Thoracic aorta (tissue), 1 donor: ENCODE results near the gene MICOS10.

GRCh38 chr1:19087414-19088179 lies 122.5 kb downstream of the UBR4 start:
- RAMPAGE, long total RNA, result no peak

- RAMPAGE, long total RNA, result no peak
Observed at GRCh38 chr1:19092509-19093244, 117.4 kb downstream of the UBR4 start.

DNA sequence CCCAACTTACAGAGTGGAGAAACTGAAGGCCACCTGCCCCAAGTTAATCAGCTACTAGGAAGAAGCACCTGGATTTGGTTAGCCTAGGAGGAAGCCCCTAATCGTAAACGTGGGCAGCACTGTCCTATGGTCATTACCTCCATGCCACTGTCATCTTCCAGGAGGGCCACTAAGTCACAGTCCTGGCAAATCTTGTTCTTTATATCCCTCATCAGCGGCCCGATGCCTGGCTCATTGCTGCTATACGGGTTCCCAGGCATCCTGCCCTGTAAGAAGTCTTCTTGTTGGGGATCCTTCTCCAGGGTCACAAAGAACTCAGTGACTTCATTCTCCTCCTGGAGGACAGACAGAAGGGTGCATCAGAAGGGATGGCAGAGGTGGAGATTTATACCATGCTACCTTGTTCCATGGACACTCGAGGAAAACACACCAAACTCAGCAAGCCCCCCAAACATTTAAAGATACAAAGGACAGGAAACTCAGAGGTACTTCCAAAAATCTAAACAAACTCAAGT lies 109.8 kb downstream of the UBR4 start:
- RAMPAGE, long total RNA, result no peak

DNA sequence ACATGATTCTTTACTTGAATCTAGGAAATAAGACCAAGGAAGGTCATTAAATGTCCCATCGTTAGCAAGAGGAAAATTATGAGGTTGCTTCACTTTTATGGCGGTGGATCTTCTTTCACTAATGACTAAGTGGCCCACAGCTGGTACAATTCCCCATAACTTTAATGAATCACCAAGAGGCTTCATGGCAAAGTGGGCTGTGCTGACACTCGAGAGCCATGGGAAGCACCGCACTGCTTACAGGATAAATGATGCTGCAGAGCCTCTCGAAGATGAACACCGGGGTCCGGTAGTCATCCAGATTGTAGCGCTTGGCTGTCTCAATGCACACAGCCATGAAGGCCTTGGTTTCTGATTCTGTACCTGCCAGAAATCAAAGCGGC lies 108.8 kb downstream of the UBR4 start:
- RAMPAGE, long total RNA, result no peak

- RAMPAGE, long total RNA, result no peak
Observed at GRCh38 chr1:19122485-19123208, 87.4 kb downstream of the UBR4 start.

DNA sequence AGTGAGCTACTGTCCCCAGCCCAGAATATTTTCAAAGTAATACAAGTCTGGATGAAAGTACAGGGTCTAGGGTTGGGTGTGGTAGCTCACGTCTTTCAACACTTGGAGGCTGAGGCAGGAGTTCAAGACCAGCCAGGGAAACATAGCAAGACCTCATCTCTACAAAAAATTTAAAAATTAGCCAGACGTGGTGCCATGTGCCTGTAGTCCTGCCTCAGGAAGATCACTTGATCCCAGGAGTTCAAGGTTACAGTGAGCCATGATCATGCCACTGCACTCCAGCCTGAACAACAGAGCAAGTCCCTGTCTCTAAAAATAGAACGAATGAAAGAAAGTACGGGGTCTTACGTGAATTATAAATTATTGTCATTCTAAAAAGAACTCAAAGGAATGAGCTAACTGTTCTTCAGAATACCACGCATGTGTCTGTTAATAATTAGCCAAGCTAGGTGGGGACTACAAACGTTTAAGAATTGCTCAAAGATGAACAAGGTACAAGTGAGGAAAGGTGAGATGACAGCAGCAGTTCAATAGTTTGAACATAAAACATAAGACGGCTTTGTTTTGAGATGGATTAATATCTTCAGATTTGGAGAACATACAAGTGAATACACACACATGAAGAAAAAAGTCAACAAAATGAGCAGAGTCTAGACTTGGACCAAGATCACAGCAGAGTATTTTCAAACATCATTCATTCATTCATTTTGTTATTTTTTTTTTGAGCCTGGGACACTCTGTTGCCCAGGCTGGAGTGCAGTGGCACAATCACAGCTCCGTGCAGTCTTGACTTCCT lies 79.7 kb downstream of the UBR4 start:
- RAMPAGE, long total RNA, result no peak

DNA sequence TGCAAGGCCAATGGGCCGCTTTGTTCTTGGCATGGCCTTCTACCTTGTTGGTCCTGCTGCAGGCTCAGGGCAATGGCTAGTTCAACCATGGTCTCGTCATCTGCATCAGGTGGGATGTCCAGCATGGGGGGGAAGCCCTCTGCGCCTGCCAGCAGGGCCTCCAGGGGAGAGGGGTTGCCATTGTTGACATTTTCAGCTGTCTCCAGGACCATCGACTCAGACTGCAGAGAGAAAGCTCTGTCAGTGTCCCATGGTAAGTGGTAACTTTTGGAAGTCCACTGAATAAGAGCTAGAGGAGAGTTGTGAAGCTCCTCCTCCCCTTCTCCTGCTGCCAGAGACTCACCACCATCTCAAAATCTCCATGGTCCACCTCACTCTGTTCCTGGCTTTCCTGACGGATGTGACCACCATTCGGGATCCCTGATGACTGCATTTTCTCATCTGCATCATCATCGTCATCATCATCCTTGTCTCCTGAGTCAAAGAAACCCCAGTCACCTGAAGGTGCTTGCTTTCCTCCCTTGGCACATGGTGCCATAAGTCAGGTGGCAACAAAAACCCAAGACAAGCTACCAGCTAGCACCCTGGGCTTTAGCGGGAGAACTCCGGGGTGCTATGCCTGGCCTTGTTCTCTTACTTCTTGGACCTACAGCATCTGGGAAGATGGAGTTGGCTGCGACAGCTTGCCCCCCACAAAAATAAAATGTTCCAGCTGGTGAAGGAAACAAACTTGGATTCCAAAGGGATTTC lies 68.6 kb downstream of the UBR4 start:
- RAMPAGE, long total RNA, result no peak

- RAMPAGE, long total RNA, result no peak
Observed at GRCh38 chr1:19260003-19261217, 8.8 kb downstream of the MRTO4 start.

DNA sequence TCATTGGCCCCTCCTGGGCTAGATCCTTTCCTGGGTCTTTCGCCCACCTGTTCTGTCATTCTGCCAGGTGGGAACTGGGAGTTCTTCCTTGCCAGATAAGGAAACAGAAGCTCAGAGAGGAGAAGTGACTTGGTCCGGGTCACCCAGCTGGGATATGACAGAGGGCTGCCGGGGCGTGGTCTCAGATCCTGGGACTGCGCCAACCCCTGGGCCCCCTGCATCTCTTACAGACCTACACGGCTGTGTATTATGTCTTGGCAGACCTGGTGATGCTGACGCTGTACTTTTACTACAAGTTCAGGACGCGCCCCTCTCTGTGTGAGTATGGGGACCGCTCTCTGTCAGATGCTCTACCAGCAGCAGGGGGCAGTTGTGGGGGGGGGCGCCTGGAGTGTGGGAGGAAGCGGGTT lies 13.1 kb downstream of the SLC66A1 start:
- RAMPAGE, long total RNA, result no peak

GRCh38 chr1:19336207-19337240 lies 24.4 kb downstream of the SLC66A1 start:
- RAMPAGE, long total RNA, result no peak

DNA sequence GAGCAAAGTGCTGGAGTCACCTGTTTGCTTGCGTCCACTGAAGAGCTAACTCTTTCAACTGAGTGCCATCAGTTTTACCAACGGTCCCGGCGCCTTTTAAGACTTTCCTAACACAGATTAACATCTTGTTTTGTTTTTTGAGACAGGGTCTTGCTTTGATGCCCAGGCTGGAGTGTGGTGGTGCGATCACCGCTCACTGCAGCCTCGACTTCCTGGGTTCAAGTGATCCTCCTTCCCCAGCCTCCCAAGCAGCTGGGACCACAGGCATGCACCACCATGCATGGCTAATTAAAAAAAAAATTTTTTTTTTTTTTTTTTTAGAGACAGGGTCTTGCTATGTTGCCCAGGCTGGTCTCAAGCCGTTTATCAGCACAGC lies 50.8 kb downstream of the SLC66A1 start:
- RAMPAGE, long total RNA, result no peak

DNA sequence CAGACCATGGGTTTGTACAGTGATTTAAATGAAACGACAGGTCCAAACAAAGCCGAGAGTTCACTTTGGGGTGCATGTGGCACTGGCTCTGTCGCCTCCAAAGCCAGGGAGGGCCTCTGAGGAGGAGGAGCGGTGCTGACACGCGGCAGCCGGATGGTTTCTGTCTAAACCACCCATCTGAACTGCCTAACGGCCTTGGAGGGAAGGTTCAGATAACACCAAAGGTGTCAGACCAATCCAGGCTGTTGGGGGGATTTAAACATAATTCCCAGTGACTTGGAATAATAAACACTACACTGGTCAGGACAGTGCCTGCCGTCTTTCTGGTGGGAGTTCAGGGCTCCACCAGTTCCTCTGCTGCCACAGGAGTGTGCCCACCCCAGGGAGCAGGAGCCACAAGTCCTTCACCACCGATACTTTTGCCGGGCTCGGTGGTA lies 78.1 kb downstream of the SLC66A1 start:
- RAMPAGE, long total RNA, result no peak

DNA sequence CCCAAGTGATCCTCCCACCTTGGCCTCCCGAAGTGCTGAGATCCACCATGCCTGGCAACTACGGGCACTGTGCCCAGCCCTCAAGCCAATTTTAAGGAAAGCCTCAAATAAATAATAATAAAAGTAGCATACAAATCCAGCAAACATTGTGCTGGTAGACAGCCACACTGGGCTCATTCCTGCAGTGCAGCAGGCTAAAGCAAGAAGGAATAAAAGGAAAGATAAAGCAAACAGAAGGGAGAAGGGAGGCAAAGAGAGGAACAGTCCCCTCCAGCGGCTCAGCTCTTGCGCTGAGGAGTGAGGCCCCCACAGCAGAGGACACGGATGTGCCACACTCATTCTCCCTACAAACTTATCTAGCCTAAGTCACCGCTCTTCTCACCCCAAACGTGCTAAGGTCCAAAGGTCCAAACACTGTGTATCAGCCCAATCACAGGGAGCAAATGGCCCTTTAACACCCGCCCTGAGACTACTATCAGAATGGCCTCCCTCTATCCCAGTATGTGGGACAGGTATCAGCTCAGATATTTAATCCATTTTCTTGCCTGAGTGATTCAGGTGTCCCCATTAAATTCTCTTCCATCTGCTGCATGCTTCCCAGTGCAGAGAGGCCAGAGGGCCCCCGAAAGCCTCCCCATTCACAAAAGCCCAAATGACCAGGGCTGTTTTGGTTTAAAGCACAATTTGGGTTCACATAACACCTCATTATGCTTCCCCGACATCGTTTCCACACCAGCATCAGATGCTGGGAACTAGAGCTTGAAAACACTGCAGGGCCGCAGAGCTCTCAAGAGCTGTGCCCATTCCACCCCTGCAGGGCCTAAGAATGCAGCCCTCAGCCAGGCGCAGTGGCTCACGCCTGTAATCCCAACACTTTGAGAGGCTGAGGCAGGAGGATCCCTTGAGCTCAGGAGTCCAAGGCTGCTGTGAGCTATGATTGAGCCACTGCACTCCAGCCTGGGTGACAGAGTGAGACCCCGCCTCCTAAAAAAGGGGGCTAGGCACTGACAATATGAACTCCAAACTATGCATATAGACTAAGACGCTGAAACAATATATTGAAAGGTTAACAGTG lies 17.9 kb downstream of the CAPZB start:
- RAMPAGE, long total RNA, result no peak

- RAMPAGE, long total RNA, result start-site peak on the plus strand at chr1:19596990-19597052, 188 reads
Observed at GRCh38 chr1:19596123-19597196, at the start of gene MICOS10. MICOS10 (plus strand) TSS chr1:19596979.

GRCh38 chr1:19612857-19613667 lies 16.3 kb downstream of the MICOS10 start:
- RAMPAGE, long total RNA, result no peak

DNA sequence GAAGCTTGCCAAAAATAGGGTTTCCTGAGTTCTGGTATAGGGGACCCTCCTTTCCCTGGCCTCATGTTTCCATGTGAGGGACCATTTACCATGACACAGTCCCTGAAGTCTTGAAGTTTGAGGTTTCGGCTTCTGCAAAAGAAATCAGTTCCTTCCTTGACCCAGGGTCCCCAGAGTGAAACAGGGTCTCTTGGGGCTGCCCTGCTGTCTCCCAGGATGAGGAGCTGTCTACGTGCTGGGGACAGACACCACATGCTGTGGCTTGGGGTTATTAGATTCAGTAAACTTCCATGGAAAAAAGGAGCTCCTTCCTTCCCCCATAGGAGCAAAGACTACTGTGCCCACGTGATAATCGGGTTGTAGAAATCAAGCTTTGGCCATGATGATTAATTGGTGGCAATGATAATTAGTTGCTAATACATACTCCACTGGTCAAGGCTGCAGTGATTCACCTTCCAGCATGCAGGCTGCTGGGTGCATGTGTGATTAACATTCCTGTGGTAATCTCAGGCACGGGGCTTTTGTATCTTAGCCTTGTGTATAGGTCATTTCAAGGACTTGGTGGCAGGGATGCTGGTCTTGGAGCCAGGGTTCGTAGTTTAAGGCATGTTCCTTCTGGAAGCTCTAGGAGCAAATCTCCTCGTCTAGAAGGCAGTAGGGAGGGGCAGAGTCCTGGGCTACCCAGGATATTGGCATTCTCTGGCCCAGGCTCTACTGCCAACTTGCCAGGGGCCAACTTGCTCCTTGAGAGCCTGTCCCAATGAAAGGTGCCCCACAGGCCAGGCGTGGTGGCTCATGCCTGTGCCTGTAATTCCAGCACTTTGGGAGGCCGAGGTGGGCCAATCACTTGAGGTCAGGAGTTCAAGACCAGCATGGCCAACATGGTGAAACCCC lies 41.4 kb downstream of the TMCO4 start:
- RAMPAGE, long total RNA, result no peak

- RAMPAGE, long total RNA, result no peak
Observed at GRCh38 chr1:19860413-19860703, 21.8 kb upstream of the OTUD3 start.

DNA sequence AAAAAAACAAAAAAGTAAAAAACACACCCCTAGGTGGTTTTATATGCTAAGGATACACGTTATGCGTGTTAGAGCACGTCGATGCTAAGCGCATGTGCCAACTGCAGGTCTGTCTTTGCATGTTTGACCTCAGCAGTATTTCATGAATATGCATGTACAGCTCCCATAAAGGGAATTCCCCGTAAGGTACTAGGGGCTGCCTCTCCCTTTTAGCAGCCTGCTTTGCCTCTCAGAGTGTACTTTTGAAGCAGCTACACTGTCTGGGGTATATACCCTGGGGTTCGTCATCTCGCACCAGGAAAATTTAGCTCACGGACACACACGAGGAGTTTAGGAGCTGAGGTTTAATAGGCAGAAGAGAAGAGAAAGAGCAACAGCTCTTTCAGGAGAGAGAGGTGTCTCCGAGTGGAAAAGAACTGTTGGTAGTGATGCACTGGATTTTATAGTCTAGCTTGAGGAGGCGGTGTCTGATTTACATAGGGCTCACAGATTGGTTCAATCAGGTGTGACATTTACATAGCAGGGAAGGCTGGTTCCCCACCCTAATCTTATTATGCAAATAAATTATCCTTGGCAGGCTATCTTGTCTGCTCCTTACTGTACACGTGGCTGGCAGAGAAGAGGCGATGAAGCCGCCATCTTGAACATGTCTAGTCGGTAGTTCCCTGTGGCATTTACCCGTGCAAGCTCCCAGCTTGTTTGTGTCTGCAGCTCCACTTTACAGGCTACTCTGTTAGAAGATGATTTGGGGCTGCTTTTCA lies 4.1 kb upstream of the OTUD3 start:
- RAMPAGE, long total RNA, result no peak

- RAMPAGE, long total RNA, result no peak
Observed at GRCh38 chr1:20008606-20008967, 29.2 kb upstream of the PLA2G2A start.

DNA sequence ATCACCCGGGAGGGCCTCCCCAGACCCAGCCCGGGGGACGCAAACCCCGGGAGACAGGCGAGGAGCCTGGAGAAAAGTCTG lies 189 bp downstream of the UBXN10 start:
- RAMPAGE, long total RNA, result no peak